Tongue (tissue), 2 donors: ENCODE measurements around the gene ADD1.

- RAMPAGE, long total RNA, result no peak
Observed at GRCh38 chr4:2535237-2535933, 1.1 kb upstream of the FAM193A start.

DNA sequence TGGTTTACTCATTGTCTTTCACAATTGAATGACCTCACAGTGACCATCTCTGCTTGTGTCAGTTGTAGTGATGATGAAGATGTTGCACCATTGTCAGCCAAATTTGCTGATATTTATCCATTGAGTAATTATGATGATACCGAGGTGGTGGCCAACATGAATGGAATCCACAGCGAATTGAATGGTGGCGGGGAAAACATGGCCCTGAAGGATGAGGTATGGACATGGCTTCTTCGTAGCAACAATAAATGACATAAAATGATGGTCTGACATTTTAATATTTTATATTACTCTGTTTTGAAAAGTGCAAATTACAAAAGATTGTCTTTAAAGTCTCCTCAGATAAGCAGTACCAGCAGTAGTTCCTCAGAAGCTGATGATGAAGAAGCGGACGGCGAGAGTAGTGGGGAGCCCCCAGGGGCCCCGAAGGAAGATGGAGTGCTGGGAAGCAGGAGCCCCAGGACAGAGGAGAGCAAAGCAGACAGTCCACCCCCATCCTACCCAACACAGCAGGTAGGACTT is 93.3 kb downstream of the TNIP2 start:
- RAMPAGE, long total RNA, result no peak

GRCh38 chr4:2694716-2695179 is 61.4 kb downstream of the TNIP2 start:
- RAMPAGE, long total RNA, result no peak

GRCh38 chr4:2790911-2791146 is 2.1 kb upstream of the SH3BP2 start:
- RAMPAGE, long total RNA, result no peak

DNA sequence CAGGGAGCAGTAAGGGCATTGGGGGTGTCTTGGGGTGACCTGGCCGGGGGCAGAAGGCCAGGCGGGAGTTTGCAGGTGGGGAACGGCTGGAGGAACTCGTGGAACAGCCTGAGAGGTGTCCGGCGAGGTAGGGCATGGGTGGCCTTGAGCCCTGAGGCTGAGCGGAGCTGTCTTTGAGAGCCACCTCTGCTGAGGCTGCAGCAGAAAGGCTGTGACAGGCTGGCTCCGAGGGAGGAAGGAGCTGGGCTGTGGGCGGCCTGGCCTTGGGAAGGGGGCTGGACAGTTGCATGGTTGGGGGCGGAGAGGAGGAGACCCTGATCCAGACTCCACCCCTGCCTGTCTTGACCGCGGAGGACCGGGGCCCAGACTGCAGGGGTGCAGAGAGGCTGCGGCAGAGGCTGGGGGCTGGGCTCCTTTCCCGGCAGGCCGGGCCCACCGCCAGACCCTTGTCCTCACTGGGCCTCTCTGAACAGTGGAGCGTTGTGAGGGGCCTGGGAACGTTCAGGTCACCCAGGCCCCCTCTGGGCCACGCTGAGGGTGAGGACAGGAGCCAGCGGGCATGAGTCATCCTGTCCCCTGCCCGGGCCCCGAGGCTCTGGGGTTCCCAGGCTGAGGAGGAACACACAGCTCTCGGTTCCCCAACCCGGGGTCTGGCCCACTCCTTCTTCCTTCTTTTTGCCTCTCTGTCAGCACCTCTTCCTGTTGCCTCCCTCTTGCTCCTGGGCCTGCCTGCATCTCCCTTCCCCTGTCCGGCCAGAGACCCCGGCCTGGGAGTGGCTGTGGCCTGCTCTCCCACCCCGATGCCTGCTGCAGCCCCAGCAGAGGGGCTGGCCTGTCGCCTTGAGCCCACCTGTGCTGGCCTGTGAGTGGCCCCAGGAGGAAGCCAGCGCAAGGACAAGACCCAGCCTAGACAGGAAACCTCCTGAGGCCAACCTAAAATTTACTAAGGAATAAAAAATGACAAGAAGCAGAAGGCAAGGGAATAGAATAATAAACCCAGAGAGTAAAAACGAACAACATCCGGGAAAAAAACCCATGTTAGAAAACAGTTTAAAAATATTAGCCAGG is 8.2 kb downstream of the SH3BP2 start:
- RAMPAGE, long total RNA, result no peak

- RAMPAGE, long total RNA, result no peak
Observed at GRCh38 chr4:2805509-2806166, 12.8 kb downstream of the SH3BP2 start.

DNA sequence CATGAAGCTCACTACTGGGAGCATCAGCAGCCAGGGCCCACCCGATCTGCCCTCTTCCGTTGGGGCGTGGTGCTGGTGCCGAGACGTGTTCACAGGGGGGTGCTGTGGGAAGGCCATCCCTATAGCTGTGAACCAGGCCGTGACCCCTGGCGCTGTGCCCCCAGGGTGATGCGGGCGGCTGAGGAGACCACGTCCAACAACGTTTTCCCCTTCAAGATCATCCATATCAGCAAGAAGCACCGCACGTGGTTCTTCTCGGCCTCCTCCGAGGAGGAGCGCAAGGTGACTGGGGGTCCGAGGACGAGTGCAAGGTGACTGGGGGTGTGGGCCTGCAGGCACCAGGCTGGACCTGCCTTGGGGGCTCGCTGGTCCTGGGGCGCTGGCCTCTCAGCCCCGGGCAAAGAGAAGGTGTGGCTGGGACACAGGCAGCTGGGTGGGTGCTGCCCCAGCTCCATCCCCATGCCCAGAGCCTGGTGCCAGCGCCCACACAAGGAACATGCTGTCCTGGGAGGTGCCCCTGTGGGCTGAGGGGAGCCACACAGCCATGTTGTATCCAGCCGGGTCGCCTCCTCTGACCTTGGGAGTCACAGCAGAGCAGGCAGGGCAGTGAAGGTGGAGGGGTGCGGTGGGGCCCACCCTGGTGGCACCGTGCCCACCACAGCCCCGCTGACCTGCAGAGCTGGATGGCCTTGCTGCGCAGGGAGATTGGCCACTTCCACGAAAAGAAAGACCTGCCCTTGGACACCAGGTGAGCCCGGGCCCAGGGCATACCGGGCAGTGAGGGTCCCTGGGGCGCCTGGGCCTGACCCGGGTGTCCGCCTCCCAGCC is 19.0 kb upstream of the ADD1 start:
- RAMPAGE, long total RNA, result no peak

DNA sequence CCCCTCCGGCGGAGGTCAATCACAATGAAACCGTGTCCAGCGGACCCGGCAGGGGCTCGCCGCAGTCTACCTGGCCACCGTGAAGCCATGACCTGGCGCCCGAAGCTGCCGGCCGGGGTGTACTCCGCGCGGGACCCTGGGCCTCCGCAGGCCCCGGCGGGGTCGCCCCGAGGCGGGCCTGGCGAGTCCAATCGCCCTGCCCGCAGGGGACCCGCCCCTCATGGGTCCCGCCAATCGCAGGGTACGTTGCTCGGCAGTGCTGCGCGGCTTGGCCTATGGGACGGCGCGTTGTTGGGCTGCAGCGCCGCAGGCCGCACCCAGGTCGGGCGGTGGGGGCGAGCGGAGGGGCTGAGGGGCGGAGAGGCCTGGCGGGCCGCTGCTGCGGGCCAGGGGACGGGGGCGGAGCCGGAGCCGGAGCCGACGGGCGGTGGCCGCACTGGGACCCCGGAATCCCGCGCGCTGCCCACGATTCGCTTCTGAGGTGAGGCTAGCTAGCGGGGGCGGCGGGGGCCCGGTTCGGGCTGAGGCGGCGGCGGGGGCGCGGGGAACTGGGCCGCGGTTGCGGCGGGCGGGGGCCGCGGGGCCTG is at the start of gene ADD1:
Gene ADD1, plus strand, starts transcription at position 301 of the 587 bp plus-strand sequence.
- RAMPAGE, long total RNA, result no peak

- RAMPAGE, long total RNA, result no peak
Observed at GRCh38 chr4:2951084-2951423, 12.2 kb downstream of the NOP14 start.

GRCh38 chr4:3106620-3107014 is 32.1 kb downstream of the HTT start:
- RAMPAGE, long total RNA, result no peak

DNA sequence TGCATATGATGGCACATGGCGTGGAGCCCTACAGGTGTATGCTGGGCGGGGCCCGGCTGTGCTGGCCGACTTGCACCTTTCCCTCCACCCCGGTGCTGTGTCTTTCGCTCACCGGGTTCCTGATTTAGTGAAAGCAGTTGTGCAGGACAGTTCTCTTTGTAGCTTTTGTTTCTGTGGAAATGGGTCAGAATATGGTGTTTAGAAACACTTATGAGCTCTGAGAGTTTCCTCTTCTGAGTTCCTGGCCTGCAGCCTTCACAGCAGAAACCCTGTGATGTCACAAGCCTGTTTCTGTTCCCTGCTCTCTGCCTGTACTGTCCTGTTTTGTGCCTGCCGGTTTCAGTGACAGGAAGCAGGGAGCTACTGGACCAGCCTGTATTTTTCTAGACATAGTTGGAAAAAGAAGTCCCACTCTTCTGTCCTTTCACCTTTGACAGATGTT is 22.4 kb upstream of the MSANTD1 start:
- RAMPAGE, long total RNA, result no peak

- RAMPAGE, long total RNA, result no peak
Observed at GRCh38 chr4:3291534-3291955, 1.3 kb upstream of the RGS12 start.

DNA sequence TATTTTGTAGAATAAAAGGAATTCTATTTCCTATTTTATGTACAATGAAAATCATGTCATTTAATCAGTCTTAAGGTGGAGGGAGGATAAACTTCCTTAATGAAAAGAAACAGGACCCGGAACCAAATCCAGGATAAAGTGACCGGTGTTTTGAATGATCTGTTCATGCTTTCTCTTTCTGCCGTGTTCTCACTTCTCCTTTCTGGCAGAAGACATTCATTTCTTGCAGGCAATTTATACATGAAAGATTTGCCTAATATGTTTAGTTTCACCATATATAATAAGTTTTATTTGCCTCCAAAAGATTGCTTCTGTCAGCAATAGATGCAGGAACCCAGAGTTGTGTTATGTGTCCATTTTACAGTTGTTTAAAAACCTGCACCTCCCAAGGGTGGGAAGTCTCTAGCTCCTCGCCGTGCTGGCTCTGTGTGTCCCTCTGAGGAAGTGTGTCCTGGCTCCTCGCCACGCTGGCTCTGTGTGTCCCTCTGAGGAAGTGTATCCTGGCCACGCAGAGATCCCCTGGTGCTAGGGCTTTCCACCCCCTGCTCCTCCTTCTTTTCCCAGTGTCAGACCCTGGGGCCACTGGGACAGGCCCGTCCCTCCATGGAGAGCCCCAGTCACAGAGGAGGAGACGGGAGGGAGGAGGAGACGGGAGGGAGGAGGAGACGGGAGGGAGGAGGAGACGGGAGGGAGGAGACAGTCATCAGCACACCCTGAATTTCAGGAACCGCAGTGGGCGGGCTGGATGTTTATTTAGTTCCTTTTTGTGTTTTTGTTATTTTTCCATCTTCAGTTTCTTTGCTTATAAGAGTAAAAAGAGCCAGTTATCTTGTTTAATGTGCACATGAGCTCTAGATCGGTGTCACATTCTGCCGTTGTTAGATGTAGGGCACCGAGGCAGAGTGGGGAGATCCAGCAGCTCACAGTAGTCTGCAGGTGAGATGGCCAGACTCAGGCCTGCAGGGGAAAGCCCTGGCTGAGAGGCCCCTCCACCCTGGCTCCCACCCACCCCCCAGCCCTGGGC is 53.9 kb upstream of the HGFAC start:
- RAMPAGE, long total RNA, result no peak

DNA sequence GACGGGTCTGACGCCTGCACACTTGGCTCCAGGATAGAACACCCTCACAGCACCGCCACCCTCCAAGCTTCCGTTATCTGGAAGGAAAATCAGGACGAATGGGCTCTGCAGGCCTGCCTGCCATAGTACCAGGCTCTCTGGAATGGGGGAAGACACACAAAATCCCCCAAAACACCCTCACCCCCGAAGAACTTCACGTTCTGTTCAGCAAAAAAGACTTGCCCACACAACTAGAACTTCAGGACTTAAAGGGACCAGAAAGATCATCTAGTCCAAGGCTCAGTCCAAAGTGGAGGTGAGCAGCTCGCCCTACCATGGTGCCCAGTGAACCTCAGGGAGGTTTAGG is 2.0 kb downstream of the LRPAP1 start:
- RAMPAGE, long total RNA, result no peak

- RAMPAGE, long total RNA, result no peak
Observed at GRCh38 chr4:3580918-3581365, 48.7 kb upstream of the LRPAP1 start.

GRCh38 chr4:3677825-3678088 is 88.4 kb upstream of the ADRA2C start:
- RAMPAGE, long total RNA, result no peak

- RAMPAGE, long total RNA, result no peak
Observed at GRCh38 chr4:3707898-3708641, 58.1 kb upstream of the ADRA2C start.

DNA sequence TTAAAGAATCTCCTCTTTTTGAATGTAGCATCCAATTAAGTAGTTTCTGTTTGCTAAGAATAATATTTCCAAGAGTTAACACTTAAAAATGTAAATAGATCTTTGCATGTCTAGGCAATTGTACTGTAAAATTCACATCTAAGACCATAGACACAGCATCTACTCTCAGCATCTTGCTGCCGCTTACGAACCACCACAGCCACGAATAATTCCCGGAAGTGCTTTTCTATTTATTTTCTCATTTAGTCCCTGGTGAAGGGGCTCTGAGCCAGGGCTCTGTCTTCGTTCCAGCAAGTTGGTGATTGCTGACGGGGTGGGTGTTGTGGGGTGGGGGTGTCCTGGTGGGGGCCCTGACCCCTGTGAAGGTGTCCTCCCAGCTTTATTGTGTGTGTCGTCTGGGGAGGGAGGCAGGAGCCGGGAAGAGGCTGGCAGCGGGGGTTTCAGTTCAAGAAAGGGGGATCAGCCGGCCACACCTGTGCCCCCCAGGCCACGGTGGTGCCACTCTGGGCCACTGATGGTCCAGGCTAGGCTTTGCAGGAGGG is 1.6 kb downstream of the NSG1 start:
- RAMPAGE, long total RNA, result no peak

DNA sequence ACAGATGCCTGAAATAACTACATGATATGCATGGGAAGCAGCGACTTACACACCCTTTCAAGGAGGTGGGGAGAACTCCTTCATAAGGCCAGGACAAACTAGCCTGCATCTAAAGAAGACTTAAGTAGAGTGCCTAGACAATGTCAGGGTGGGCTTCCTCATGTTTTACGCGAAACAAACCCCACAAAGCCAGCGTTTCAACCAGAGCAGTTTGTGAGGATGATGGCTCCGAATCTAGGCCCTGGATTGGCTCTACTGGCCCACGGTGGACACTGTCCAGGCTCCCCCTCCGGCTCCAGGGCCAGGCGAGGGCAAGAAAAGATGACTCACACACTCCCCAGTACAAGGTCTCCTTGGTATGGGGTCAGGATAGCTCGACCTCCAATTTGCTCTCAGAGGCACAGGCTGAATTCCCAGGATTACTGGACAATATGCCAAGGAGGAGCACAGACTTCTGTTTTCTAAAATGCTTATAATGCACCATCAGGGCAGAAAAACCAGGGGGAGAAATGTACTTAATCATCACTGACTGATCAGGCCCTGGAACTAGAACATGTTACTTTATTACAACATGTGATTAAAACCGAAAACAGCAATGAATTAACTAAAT is 44.9 kb downstream of the STX18 start:
- RAMPAGE, long total RNA, result no peak

- RAMPAGE, long total RNA, result no peak
Observed at GRCh38 chr4:4575105-4576060, 33.5 kb upstream of the STX18 start.